Urinary bladder (tissue), 3 donors: ENCODE results near the genes KBTBD6 and TNFSF11.

DNA sequence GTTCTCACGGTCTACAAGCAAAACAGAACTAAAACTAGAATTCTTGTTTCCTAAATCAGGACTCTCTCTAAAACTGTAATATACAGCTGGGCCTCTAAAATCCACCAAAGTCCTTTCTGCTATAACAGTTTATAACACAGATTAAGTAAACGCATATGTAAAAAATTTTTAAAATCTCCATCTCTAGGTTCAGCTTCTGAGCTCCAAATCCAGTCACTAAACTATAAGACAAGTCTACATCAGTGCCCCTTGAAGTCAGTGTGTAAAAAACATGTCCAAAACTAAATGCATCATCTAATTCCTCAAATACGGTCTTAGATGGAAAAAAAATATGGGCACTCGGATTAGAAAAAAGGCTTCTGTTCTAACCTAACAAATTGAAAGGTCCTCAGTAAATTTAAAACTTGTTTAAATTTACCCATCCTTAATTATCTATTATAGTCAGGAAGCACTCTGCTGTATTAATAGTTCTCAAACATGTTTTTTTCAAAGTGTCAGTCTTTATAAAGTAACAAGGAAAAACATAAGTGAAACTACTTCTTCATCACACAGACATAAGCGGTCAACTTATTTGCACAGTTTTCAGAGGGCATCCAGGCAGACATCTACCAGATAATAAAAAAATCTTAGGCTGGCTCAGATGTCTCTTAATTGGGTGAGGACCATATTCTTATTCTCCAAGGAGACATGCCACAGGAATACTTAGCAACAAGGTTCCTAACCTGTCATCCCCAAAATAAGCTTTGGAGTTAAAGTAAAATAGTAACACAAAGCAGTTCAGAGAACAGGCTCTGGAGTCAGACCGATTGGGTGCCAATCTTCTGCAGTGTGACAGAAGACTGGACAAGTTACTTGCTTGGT, 33.5 kb downstream of the ELF1 start:
- PRO-cap, result no peak
- RAMPAGE, long total RNA, result no peak

DNA sequence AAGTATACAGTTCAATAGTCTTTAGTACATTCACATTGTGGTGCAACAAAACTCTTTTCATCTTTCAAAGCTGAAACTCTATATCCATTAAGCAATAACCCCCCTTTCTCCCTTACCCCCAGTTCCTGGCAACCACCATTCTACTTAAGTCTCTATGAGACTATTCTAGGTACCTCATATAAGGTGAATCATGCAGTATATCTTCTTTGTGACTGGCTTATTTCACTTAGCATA, 11.3 kb upstream of the WBP4 start:
- PRO-cap, result no peak
- RAMPAGE, long total RNA, result no peak

DNA sequence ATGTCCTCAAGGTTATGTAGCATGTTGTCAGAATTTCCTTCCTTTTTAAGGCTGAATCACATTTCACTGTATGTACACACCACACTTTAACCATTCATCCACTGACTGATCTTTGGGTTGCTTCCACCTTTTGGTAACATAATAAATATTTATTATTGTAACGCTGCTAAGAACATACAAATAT, 11.1 kb upstream of the WBP4 start:
- PRO-cap, result no peak
- RAMPAGE, long total RNA, result no peak

GRCh38 chr13:41053332-41054067, 7.8 kb upstream of the WBP4 start:
- PRO-cap, result no peak
- RAMPAGE, long total RNA, result no peak

GRCh38 chr13:41131992-41133226, at the start of gene KBTBD6:
Gene KBTBD6, minus strand, starts transcription at chr13:41132802.
- PRO-cap, result bidirectional peak, plus-strand start at chr13:41132959, minus-strand start at chr13:41132734
- RAMPAGE, long total RNA, result no peak

- PRO-cap, result no peak
- RAMPAGE, long total RNA, result no peak
Measured at GRCh38 chr13:41355838-41356687, 45.0 kb downstream of the NAA16 start.

DNA sequence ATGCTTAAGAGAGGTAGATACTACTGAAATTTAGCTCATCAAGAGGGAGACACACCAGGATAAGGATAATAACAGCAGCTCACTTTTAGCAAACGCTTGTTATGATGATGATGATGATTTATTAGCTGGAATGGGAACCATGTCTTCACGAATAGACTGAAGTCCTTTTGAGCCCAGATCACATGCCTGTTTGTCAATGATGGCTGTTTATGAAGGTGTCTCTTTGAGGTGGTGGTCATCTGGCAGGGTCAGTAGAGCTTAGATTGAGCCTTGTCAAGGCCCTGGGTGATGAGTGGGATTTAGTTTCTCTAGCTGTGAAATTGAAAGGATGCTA, 3.0 kb downstream of the RGCC start:
- PRO-cap, result no peak
- RAMPAGE, long total RNA, result no peak

DNA sequence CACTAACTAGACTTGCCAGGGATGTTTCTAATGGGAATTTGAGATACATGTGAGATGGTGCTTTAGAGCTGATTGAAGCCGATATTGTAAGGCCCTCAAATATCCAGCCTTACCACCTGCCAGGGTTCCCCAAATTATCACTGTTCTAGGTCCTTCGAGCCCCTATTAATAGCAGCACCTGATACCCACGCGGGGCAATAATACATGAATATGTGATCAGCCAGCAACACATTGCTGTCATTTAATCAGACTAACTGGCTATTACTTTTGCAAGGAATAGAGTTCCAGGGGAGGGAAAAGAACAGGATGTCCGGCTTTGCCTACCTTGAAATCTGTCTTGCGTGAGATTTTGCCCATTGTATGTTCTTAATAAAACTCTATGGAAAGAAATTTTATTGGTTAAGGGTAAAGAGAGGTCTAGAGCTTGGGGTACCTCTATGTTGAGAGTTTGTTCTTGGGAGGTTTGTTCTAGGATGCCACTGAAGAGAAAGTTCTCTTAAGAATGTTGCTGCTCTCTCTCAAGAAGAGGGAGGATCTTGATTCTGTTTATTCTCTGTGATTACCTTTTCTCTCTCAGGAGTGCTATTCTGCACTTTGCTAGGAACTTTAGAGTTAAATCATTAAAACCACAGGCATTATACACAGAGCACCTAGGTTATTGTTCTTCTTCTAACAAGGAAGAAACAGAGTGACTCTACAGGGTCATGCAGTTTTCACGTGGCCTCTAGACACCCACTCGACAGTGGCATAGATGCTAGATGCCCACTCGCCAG, 5.3 kb downstream of the RGCC start:
- PRO-cap, result no peak
- RAMPAGE, long total RNA, result no peak

GRCh38 chr13:41622521-41623534, 165.5 kb downstream of the RGCC start:
- PRO-cap, result no peak
- RAMPAGE, long total RNA, result no peak

DNA sequence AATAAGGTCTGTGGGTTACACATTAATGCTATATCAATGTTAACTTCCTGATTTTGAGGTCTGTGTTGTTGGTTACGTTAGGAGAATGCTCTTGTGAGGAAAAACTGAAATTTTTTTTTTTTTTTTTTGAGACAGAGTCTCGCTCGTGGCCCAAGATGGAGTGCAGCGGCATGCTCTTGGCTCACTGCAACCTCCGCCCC, 197.5 kb downstream of the RGCC start:
- PRO-cap, result no peak
- RAMPAGE, long total RNA, result no peak

- PRO-cap, result no peak
- RAMPAGE, long total RNA, result no peak
Measured at GRCh38 chr13:41868102-41868680, 92.7 kb downstream of the VWA8 start.

- PRO-cap, result no peak
- RAMPAGE, long total RNA, result no peak
Measured at GRCh38 chr13:42377554-42378176, 105.7 kb downstream of the AKAP11 start.

DNA sequence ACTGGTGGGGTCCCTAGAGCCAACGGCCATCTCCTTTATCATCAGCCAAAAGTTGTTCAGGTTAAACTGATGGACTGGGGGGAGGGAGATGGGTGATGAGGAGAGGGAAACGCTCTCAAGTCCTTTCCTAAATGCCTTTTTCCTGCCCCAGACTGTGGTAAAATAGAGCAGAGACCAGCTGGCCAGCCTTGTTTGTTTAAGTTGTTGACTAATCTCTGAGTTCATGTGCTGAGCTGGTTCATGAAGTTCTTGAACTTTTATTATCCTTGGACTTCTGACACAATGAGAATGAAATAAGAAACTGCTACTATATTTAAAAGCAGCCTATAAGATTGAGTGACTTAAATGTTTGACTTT, 20.3 kb upstream of the TNFSF11 start:
- PRO-cap, result no peak
- RAMPAGE, long total RNA, result no peak

GRCh38 chr13:42573796-42574888, at the start of gene TNFSF11:
Gene TNFSF11, plus strand, starts transcription at chr13:42574152.
- PRO-cap, result no peak
- RAMPAGE, long total RNA, result no peak

DNA sequence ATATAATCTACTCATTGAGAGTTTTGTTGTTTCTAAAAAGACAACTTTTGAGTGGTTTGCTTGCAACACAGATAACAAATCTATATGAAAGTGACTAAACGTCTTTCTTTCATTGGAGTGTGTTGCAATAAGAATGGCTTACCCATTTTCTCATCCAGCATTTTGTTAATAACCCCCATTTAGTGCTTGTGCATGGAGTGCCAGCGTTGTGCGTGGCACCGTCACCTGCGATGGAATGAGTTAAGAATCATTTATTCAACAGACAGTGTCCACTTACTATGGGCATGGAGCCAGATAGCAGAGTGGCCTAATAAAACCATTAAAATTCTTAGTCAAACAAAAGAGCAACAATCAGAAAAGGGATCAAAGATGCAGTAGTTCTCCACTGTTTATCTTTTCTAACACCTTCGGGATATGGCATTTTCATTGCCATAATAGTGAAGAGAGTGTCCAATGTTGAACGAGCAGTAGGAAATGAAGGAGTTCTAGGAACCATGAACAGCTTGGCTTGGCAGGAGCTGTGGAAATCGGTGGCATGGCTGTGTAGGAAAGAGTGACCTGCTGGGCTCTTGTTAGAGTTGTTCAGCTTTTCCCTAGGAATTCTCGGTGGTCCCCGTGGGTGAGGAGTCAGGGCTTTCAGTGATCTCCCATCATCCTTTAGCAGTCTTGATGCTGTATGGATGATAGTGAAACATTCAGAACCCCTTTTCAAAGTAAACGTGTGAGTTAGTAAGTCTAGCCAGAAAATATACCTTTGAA, 2.0 kb downstream of the TNFSF11 start:
- PRO-cap, result no peak
- RAMPAGE, long total RNA, result no peak

GRCh38 chr13:43096884-43097283, 73.5 kb downstream of the DNAJC15 start:
- PRO-cap, result no peak
- RAMPAGE, long total RNA, result no peak

GRCh38 chr13:43871705-43872389, 7.7 kb downstream of the CCDC122 start:
- PRO-cap, result no peak
- RAMPAGE, long total RNA, result no peak

DNA sequence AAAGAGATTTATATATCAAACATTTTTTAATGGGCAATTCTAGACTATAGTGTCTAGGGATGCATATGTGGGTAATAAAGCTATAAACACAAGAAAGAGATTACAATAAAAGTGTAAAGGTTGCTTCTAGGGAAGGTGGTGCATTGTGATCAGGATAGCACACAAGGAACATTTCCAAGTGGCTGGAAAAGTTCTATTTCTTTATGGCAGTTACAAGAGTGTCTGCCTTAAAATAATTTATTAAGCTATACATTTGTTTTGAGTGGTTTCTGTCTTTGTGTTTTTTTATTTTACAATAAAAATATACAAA, 59.7 kb downstream of the SMIM2 start:
- PRO-cap, result no peak
- RAMPAGE, long total RNA, result no peak

DNA sequence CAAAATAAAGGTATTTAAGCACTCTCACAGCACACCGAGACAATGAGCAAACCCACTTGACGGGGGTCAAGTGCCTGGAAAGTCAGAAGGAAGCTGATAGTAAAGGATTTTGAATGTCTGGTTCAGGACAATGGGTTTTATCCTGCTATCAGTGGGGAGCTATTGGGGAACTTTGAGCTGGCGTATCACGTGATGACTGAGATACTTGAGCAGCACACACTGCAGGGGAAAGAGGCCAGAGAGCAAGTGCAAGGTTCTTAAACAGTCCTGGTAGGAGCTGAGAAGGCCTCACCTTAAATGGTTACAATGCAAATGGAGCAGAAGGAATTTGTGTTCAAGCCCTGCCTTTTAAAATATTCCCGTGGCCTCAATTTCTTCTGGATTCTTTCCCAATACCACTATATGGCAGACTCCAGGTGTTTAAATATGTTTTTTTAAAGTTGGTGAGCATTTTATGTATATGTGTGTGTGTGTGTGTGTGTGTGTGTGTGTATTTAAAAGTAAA, 56.0 kb downstream of the SMIM2 start:
- PRO-cap, result no peak
- RAMPAGE, long total RNA, result no peak

- PRO-cap, result no peak
- RAMPAGE, long total RNA, result no peak
Measured at GRCh38 chr13:44117348-44117569, 43.8 kb downstream of the SMIM2 start.